Metastatic Lung Carcinoma in the Adrenal Gland (tissue), 1 donor: ENCODE data around the gene NPR2.

DNA sequence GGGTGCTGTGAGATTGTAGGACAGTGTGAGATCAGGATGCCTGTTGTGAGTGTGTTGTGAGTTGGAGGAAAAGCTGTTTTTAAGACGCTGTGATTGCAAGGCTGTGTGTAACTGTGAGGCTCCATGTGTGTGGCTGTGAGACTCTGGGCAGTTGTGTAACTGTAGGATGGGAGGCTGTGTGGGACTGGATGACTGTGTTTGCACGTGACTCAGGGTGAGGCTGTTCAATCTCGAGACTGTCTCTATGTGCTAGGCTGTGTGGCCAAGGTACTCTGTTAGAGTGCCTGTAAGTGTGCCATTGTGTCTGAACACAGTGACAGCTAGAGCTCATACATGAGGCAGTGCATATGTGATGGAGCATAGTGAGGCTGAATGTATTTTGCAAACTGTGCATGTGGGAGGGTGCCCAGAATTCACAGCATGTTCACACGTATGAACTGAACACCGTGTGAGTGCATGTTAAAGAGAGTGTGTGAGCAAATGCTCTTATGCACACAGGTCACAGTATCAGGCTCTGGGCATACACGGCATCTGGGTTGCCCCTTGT is 29.3 kb downstream of the CNTFR start:
- PRO-cap: no peak

DNA sequence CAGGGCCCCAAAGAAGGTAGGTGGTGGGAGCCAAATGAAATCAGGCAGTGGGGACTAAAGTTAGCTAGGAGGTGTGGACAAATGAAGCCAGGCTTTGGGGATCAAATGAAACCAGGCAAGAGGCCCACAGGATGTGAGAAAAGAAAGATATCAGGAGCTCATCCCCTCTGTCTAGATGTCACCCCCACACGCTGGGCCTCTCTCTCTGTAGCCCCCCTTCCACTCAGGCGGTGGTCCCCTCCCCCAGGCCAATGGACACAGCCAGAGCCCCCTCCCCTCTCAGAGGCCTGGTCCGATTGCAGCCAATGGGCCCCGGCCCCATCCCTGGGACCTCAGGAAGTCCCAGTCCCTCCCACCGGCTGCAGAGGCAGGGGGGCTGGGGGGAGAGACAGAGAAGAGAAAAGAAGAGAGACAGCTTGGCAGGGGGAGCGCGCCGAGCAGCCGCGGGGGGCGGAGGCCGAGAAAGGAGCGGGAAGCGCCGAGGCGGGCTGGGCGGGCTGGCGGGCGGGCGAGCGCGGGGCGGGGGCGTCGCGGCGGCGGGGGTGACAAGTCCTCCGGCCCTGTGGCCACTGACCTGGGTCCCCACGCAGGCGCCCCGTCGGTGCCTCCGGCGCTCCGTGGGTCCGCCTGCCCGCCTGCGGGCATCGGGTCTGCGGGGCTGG is 12.0 kb downstream of the CNTFR start:
- PRO-cap: no peak

GRCh38 chr9:34612739-34613198 is 872 bp upstream of the RPP25L start:
- PRO-cap: no peak

- PRO-cap: no peak
Measured at GRCh38 chr9:34654740-34655402, 2.9 kb downstream of the IL11RA start.

DNA sequence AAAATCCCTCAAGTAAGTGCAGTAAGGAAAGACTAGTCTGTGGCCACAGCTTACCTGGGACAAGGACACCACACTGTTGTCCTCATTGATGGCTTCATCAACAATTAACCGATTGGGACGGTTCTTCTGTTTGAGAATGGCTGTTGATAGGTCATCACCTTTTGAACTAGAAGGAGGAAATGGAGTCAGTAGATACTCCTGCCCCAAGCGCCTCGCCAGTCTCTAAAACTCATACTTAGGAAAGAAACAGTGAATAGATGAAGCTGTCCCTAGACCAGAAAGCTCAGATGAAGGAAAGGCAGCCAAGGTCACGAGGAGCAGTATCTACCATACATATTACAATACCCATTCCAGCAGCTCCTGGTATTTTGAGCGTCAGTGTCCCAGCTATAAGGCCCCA is 4.2 kb downstream of the VCP start:
- PRO-cap: no peak

- PRO-cap: no peak
Measured at GRCh38 chr9:35080309-35080648, 537 bp upstream of the FANCG start.

- PRO-cap: no peak
Measured at GRCh38 chr9:35096828-35097061, 354 bp upstream of the PIGO start.

DNA sequence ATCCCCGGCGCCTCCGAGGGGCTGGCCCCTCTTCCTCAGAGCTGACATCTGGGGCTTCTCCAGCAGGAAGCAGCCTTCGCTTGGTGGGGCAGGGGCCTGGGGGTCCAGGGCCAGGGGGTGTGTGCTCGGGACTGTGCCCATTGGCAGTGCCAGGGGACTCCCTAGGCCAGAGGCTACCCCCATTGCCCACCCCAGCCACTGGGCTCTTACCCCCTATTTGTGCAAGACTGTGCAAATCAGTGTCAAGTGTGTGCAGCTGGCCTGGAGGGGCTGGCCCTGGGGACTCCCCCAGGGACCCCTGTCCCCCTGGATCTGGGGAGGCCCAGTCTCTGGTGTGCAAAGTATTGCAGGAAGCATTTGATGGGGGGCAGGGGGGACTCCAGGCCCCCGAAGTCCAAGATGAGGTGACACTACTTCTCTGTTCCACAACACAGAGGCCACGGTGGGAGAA is 4.6 kb upstream of the STOML2 start:
- PRO-cap: no peak

DNA sequence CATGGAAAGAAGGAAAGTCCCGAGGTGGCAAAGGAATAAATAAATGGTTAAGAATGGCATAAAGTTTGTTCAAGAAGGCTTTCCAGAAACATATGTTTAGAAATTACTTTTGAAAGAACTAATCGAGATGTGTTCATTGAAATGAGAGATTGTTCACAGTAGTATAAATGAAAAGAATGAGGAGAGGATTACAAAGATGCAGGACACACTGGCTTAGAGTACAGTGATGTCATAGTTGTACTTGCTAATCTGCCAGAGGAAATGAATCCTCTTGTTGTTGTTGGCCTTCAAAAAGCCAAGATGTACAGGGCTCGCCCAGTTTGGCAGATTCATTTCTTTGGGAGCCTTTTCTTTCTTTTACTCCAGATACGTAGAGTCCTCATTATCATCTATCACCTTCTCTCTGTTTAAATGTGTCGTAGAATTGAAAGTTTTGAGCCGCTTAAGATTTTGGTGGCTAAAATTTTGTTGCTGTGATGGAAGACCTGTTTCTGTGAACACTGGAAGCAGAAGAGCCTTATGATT is 116.1 kb downstream of the UNC13B start:
- PRO-cap: no peak

DNA sequence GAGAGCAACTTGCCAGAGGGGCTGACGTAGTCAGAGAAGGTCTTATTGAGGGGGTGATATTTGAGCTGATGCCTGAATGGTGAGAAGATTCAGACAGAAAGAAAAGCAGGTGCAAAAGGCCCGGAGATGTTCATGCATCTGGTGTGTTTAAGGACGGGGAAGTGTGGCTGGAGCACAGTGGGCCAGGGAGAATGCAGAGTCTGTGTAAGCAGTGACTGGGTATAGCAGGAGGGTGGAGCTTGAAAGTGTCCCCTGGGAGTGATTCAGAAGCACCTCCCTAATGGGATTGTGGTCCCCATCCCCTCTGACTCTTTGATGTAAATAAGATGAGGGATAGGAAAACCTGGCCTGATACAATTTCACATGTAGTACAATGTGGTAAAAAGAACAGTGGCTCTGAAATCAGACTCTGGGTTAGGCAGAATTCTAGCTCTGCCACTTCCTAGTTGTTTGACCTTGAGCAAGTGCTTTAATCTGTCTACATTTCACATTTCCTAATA is 10.1 kb downstream of the FAM166B start:
- PRO-cap: no peak

GRCh38 chr9:35606639-35607730 is 1.9 kb downstream of the TESK1 start:
- PRO-cap: no peak

DNA sequence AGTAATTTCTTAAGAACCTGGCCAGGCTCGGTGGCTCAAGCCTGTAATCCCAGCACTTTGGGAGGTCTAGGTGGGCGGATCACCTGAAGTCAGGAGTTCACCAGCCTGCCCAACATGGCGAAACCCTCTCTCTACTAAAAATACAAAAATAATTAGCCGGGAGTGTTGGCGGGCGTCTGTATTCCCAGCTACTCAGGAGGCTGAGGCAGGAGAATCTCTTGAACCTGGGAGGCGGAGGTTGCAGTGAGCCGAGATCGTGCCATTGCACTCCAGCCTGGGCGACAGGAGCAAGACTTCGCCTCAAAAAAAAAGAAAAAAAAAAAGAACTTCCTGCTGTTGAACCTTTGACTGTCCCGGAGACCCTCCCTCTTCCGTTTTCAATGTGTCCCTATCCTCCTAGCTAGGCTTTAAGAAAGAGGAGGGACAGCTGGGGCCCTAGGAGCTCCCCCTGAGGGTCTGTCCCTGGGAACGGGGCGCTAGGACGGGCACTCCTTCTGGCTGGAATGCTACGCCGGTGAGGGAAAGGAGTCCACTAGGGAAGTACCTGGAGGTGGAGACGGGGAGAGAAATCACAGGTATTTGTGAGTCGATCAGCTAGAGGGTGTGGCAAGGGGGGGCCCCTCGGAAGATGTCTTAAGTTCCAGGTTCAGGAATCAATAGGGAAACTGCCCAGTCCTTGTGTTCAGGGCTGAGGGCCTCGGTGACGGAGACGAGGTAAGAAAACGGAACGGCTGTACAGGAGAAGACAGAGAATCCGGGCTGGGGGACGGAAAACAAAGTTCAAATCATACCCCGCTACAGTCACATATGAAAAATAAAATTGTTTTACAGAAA is 4.7 kb downstream of the SIT1 start:
- PRO-cap: bidirectional peak, plus-strand start at position 410 of the sequence, minus-strand start at position 310 of the sequence; bidirectional peak, plus-strand start at position 488 of the sequence, minus-strand start at position 496 of the sequence

DNA sequence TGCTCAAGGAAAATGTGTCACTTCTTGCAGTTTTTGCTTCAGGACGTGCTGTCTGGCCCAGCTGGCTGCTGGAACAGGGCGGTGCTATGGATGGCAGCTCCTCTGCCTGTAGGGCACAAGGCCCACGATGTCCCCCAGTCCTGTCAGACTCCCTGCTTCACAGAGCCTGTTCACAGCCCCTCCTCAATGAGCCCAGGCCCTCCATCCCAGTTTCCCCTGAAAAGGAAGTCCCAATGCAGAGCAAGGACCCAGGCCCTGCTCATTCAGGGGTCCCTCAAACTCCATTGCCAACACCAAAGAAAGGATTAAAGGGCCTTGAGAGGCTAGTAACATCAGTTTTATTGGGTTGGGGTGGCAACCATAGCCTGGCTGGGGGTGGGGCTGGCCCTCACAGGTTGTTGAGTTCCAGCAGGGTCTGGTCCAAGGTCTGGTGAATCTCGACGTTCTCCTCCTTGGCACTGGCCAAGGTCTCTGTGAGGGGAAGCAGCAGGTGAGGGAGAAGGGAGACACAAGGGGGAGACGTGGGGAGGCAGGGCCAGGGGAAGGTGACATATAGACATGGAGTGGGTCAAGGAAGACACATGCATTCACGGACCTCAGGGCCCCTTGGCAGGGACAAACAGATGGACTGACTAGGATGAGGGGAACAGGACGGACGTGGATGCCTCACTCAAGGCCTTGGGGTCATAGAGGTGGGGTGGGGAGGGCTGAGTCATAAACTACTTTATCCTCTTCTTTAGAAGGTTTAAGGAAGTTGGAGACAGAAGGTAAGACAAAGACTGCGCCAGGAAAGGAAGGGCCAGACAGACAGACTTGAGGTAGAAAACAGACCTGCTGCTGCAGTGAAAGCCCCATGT is 7.8 kb downstream of the TPM2 start:
- PRO-cap: no peak

DNA sequence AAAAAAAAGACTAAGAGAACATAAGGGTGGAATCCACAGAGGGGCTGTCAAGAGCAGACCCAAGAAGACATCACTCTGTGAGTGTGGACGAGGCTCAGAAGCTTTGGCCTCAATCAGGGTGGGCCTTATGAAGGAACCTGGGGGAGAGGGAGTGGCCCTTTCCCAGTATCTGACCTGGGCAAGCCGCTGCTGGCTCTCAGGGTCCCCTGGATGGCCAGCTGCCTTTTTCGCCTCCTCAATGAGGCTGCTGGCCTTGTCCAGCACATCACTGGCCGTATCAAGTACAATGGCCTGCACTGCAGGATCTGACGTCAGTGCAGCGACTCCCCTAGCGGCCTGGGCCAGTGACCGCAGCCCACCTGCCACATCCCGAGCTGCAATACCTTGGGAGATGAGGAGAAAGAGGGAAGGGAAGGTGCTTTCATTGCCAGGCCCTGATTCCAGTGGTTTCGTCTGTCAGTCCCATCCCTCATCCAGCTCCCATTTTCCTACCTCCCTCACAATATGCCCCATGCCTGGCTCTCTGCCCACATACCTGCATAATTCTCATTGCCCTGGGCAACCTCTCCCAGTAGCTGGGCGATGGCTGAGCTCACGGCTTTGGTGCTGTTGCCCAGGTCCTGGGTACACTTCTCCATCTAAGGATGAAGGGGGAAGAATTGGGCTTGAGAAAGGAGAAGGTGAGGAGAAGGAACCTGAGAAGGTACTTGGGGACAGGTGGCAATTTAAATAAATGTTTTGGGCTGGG is 19.2 kb downstream of the TLN1 start:
- PRO-cap: no peak

DNA sequence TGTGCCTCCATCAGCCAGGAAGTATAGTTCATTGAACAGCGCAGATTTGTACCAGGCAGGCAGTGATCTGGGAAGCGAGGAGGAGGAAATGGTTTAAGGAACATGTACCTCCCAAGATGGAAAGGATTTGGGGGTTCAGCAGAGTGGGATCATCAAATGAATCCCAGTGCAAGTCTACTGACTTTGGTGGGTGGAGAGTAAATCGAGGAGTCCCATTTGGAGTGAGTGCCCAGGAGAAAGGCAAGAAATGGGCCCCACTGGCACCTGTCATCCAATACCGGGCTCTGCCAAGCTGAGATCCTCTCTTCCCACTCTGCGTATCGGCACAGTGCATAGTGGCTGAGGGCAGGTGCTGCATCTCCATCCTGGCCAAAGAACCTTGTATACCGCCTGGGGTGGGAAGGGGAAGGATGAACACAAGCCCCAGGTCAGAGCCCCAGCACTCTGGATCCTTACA is 7.3 kb downstream of the CREB3 start:
- PRO-cap: no peak

GRCh38 chr9:35746608-35747438 is 2.2 kb downstream of the GBA2 start:
- PRO-cap: no peak

GRCh38 chr9:35751019-35751798 is 2.1 kb downstream of the RGP1 start:
- PRO-cap: no peak

DNA sequence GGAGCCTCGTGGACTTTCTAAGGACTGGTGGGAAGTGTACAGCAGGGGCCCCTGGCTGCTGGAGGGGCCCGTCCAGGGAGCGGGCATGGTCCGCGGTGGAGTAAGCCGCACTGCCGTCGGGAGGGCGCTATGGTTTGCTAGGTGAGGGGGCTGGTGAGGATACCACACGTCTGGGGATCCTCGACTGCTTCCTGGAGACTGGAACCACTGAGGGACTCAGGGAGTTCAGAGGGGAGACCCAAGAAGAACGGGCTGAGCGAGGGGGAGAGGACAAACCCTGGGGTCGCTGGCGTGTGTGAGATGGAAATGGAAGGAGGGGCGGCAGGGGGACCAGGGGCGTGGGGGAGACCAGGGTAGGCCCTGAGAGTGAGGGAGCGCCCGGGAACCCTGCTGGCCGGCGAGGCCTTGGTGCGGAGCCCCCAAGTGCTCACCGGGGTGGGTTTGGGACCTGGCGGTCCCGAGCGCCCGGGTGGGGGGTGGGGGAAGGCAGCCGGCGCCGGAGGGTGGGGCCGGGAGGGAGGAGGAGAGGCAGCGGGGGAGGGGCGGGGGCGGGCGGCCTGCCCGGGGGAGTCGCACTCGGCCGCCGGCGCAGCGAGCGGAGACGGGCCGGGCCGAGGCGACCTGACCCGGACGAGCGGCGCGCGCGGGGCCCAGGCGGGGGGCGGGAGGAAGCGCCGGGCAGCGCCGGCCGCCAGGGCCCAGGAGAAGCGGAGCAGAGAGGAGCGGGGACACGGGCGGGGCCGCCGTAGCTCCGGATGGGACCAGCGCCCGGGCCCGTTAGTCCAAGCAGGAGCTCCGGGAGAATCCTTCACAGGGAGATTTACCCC is at the start of gene NPR2:
TSS of gene NPR2 (plus strand) at position 566 of the 827 bp plus-strand sequence.
- PRO-cap: no peak

DNA sequence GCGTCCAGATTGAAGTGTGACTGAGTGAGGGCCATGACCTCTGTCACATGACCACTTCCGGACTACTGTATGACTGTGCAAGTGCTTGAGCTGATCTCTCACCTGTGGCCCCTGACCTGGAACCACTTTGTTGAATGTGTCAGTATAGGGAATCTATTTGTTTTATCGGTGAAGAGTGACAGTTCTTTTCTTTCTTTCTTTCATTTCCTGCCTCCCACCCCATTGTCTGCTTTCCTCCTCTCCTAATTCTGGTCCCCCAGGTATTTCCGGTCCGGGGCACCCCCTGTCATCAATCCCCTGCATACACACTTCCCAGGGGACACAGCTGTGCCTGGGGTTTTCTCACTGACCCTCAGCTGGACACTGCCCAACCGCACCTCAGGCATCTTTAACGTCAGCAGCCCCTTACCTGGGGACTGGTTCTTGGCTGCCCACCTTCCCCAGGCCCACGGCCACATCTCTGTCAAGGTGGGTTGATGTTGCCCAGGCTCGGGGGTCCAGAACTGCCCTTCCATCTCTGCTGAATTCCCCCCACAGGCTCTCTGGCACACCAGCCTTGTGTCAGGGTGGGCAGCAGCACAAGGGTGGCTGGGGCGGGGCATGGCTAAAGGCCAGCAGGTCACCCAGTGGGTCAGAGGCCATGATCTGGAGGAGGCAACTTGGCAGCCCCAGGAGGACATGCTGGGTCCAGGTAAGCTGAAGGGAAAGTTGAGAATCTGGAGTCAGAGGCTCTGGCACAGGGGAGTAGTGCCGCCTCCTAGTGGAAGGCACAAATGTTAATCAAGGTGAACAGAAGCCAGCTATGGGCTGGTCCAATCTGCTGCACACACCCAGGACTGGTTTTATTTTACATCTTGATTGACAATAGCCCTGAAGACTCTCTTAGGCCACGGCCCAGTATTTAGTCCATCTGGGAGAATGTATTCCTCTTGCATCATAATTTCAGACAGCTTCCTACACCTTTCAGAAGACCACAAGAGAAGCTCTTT is 6.0 kb downstream of the TMEM8B start:
- PRO-cap: no peak

GRCh38 chr9:35845776-35846086 is 16.7 kb downstream of the TMEM8B start:
- PRO-cap: no peak